BE2C (cell line): ENCODE results near the gene NKD1.

- RRBS = 5% methylated on average over 5 of the region's 46 CpGs
Measured at GRCh38 chr16:50547246-50548064, 741 bp upstream of the NKD1 start.

- RRBS = 1% methylated on average over 56 of the region's 128 CpGs
Measured at GRCh38 chr16:50548065-50549052, at the start of gene NKD1. Gene NKD1, plus strand, starts transcription at chr16:50548396.

GRCh38 chr16:50593715-50594746, 45.8 kb downstream of the NKD1 start:
- RRBS = no CpG with 5 or more reads among the region's 11 CpGs

- RRBS = no CpG with 5 or more reads among the region's 7 CpGs
Measured at GRCh38 chr16:50597005-50597403, 48.8 kb downstream of the NKD1 start.

GRCh38 chr16:50633129-50634126, 47.7 kb downstream of the SNX20 start:
- RRBS = 69% methylated on average over 13 of the region's 29 CpGs

- RRBS = no CpG with 5 or more reads among the region's 3 CpGs
Measured at GRCh38 chr16:50666564-50667084, 14.5 kb downstream of the SNX20 start.

GRCh38 chr16:50719936-50720550, 21.8 kb upstream of the CYLD start:
- RRBS = no CpG with 5 or more reads among the region's 8 CpGs

GRCh38 chr16:50749550-50750177, 7.8 kb downstream of the CYLD start:
- RRBS = no CpG with 5 or more reads among the region's 9 CpGs

- RRBS = no CpG with 5 or more reads among the region's 6 CpGs
Measured at GRCh38 chr16:50794160-50794390, 52.2 kb downstream of the CYLD start.

GRCh38 chr16:50938787-50939084, 196.8 kb downstream of the CYLD start:
- RRBS = no CpG with 5 or more reads among the region's 4 CpGs

DNA sequence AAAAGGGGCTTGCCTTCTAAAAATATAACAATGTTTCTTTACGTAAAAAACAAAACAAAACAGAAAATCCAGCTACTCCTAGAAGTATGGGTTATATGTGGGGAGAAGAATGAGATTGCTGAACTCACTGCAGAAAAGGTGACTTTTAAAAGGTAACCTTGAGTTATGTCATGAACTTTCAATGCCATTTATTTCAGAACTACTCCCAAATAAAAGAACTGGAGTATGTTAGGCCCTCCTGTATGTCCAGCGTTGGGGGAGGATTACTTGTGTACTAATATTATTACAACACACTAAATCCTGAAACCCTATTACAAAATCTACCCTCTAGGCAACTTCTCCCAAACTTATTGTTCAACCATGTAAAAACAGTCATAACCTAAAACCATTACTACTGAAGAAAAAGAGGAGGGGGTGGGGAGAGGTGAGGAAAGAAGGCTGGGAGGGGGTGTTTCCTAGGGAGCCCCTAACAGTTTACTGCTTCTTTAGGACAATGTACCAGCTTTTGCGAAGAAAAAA, 2.5 kb downstream of the SALL1 start:
- RRBS = no CpG with 5 or more reads among the region's 3 CpGs

DNA sequence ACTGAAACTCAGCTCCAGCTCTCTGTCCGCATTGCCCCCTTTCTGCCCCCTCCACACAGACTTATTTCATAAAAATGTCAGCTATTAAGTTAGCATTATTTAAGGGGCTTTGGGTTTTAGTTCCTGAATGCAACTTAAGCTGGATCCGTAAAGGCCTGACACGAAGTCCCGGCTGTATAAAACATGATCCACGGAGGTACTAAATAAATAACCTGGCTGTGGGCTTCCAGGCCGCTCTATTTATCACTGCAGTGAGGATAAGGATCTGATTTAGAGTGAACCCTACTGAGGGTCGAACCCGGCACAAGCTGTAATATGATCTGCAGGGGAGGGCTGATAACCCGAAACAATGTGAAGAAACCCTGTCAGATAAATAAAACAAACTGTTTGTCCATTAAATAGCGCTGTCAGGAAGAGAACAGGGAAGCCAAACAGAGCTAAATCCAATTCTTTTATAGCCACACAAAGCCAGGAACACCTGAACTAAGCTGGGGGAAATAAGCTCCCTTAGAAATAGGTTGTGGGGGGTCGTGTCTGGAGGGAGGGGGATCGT, 375.5 kb upstream of the SALL1 start:
- RRBS = no CpG with 5 or more reads among the region's 12 CpGs

- RRBS = no CpG with 5 or more reads among the region's 10 CpGs
Measured at GRCh38 chr16:52577862-52578741, 31.2 kb upstream of the TOX3 start.

DNA sequence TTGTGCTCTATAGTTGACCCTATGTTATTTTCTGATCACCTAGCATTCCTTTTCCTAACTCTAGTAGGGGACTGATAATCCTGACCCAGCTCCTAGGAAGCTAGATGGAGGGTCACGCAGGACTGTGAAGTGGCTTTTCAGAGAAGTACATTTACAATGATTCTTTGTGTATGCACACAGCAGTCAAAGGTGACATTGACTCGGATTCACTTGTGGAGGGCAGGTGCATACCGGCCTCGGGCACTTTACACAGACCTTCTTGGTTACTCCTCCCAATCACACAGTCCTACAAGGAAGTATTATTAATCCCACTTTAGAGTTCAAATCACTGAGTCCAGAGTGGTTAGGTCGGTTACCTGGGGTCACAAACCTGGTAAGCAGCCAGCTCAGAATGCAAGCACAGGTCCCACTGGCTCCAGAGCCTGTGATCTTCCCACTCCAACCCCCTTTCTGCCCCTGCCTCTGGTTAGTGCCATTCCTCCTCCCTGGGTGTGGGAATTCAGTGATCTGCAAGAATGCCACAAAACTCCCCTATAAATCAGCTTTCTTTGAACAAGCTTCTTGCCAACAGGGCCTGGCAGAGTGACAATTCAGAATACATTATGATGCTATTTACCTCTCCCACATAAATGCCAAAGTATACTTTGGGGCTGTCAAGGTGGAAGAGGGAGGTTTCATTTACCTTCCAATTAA, 7.1 kb downstream of the CHD9NB start:
- RRBS = no CpG with 5 or more reads among the region's 5 CpGs

- RRBS = no CpG with 5 or more reads among the region's 5 CpGs
Measured at GRCh38 chr16:53138005-53139257, 83.6 kb downstream of the CHD9 start.

DNA sequence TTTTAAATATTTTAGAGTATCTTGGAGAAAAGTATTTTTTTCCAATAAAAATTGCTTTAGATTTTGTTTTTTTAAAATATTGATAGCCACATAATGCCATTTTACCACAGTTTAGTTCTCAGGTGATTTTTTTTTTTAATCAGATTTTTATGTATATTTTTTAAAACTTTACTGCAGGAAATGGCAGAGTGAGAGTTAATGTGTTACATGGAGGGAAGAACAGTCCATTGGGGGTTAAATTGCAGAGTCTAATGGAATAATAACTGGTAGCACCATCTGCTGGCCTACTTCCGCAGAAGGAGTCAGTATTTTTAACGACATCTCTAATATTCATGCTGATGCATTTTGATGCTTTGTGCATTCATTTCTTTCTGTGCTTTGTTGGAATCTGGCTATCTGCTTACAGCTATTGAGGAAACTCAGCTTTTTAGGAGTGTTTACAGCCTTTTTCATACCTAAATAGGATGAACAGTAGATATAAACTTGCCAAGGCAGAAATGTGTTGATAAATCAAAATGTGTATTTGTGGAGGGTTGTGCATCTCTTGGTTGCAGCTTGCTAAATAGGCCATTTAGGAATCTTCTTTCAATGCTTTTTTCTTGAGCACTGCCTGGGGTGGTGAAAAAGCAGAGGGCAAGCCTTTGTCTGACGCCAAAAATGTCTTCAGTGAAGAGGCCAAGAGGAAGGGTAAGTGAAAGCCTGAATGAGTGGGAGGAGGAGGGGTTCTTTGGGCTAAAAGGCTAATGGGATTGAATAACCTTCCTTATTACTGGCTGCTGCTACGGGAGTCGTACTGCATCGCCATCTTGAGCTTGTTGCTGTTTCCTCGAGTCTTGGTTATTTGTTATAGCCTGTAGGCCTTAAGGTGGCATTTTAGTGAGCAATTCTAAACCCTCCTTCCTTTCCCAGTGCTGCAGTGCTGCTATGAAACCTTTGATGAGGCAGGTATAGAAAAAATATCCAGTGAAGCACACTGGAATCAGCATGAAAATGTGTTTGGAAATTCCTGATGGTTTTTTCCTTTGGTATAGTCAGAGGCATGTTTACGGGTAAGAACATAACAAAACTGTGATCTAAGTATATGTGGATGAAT, 153.2 kb downstream of the CHD9 start:
- RRBS = no CpG with 5 or more reads among the region's 8 CpGs

DNA sequence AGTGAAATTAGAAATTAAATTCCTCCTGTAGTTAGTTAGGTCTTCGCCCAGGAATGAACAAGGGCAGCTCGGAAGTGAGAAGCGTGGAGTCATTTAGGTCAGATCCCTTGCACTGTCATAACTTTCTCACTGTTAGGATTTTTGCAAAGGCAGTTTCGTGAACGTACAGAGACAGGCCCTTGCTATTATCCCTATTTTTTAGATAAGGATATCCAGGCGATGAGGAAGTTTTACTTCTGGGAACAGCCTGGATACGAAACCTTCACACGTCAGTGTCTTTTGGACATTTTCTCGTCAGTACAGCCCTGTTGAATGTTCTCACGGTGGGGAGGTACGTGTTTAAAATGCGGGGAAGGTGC, 346 bp upstream of the RBL2 start:
- RRBS = no CpG with 5 or more reads among the region's 12 CpGs

DNA sequence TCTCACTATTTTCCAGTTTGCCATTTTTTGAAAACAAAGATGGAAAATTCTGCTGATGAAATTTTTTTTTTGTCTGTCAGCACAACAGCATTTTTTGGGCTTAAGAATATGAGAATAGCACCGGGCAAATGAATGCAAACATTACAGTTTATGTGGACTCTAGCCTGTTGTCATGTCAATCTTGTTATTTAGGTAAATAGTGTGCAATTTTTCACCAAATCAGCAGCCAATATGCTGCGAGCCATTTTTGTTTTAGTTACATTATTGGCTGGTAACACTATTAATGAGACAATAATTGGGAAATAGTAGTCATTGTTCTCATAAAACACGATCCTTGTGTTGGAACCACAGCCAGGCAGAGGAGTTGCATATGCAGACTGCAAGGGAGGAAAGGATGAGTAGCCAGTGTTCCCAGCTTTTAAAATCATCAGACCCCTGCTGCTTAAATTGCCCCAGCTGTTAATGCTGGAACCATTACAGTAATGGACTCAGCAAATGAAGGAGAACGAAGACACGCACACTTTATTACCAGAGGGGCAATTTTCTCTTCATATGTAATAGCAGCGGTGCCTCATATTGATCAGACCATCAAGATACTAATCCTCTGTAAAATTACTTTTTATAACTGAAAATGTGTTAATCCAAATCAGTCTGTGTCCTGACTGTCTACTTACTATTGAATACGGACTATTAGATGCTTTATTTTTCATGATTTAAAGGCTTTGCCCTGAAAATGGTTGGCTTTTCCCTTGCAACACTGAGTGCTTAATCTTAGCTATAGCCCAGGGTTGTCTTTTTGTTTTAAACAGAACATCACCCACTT, 10.7 kb downstream of the FTO start:
- RRBS = no CpG with 5 or more reads among the region's 7 CpGs